Measurements from ENCODE around the genes SPRR1A, SPRR2B, S100A6, S100A4 and UBAP2L.

DNA sequence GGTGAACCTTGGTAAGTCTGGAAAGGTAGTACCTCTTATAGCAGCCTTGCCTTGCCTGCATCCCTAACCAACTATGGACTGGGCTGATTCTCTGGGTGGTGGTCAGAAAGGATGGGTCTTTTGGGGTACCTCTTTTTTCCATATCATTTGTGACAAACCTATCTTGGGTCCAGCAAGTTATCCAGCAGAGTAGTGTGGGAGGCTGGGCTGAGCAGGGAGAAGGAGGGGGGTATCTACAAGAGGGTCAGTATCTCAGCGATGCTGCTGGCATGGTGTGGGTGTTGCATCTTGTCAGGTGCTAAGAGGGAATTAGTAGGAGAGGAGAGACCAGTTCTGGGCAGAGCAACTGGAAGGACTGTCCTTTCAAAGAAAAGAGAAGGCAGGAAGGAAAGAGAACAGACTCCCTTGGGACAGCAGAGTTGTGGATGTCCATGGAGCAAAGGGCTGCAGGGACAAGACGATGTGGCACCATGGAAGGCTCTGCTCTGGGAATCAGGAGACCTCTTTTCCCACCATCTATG lies 292 bp downstream of the SPRR5 start:
- RRBS = no CpG with 5 or more reads among the region's 2 CpGs

DNA sequence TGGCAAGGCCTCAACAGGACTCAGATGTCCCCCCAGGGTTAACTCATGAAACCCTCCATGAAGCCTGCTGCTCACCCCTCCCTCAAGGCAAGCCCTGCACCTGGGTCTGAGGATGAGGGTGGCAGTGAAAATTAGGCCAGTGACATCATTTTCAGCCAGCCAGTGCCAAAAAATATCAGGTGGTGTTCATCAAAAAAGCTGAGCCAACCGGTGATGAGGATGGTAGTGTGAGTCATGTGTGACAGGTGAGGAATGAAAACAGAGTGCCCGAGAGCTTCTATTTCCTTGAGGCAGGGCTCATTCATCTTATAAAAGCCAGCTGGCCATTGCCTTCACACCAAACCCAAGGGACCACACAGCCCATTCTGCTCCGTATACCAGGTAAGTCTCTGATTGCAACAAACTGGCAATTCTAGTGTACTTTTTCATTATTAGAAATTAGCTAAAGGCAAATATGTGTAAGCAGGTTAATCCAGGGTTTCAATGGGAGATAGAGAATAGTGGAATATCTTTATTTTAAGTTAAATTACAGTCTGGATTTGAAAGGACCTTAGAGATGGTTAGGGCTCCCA lies at the start of gene SPRR1A:
Gene SPRR1A, plus strand, starts transcription at position 337 of the 572 bp plus-strand sequence.
- RRBS = no CpG with 5 or more reads among the region's 3 CpGs

GRCh38 chr1:153071379-153071762 lies at the start of gene SPRR2B:
Gene SPRR2B (minus strand): TSS chr1:153071611.
- RRBS = no CpG with 5 or more reads among the region's 2 CpGs

DNA sequence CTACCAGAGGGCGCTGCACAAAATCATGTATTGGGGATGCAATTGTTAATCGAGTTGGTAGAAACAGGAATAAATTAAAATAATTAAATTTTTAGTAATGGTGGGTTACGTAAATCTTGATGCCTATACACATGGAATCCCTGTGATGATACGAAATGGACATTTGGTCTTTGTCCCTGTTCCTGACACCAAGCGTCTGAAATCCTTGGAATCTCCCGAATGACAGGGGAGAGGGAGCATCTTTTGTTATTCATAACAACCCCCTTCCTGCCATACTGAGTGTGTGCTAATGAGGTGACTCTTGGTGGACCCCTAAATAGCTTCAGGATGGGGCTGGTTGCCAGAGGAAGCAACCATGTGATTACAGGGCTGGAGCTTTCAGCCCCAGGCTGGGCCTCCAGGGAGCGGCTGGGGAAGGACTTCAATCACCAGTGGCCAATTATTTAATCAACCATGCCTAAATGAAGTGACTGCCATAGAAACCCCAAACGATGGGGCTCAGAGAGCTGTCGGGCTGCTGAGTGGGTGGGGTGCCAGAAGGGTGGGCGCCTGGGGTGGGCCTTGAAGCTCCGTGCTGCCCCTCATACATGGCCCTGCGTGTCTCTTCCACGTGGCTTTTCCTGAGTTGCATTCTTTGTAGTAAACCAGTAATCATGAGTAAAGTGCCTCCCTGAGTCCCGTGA lies 5.8 kb upstream of the S100A7 start:
- RRBS = no CpG with 5 or more reads among the region's 14 CpGs

DNA sequence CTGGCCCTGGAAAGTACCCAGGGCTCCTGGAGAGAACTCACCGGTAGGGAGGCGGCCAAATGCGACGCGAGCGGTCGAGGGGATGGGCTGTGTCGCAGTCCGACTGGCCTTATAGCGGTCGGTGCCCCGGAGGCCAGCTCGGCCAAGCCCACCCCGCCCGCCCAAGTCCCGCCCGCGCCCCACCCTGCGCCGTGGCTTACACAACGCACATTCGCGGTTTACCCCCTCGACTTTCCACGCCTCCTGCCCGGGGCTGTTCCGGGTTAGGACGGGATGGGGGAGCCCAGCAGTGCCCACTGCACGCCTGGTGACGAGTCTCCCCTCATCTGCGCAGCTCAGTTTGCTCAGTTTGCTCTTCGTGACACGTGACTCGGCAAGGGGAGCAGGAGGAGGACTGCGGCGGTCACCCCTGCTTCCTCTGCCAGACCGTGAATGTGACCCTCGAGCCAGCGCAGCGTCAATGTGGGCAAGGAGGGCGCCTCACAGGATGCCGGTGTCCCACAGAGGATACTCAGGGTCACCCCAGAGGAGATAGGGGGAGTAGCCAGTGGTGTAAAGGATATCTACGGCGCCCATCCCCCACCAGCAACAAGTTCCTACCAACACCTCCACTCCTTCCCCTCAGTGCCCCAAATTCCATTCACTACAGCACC lies at the start of gene S100A6:
Gene S100A6, minus strand, starts transcription at position 84 of the 653 bp plus-strand sequence.
- RRBS = under 1% methylated on average over 15 of the region's 44 CpGs

DNA sequence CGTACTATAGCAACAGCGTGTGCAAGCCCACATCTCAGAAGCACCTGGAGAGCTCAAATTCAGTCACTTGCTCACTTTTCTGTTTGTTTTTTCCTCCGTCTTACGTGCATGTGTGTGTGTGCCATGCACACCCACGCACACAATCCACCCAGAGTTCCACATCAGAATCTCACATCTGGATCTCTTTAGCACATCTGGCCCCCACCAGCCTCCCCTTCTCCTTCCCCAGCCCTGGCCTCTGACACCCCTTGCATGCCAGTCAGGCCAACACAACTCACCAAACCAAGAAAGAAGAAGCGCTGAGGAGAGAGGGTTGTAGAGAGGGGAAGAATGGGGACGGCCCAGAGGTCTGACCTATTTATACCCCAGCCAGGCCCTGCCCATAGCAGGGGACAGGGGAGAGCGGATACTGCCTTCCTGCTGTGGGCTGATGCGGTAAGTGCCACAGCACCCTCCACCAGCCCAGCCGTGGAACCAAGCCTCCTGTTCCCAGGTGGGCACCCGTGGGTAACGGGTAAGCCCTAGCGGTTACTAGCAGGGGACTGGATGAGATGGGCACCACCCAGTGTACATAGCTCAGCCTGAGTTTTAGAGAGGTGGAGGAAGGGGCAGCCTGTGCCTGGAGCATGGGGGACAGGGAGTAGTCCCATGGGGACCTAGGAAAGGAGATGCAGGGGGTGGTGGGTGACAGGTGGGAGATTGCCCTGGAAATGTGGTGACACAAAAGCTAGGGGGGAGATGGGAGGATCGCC lies at the start of gene S100A4:
Gene S100A4, minus strand, starts transcription at position 332 of the 752 bp plus-strand sequence.
- RRBS = no CpG with 5 or more reads among the region's 14 CpGs

DNA sequence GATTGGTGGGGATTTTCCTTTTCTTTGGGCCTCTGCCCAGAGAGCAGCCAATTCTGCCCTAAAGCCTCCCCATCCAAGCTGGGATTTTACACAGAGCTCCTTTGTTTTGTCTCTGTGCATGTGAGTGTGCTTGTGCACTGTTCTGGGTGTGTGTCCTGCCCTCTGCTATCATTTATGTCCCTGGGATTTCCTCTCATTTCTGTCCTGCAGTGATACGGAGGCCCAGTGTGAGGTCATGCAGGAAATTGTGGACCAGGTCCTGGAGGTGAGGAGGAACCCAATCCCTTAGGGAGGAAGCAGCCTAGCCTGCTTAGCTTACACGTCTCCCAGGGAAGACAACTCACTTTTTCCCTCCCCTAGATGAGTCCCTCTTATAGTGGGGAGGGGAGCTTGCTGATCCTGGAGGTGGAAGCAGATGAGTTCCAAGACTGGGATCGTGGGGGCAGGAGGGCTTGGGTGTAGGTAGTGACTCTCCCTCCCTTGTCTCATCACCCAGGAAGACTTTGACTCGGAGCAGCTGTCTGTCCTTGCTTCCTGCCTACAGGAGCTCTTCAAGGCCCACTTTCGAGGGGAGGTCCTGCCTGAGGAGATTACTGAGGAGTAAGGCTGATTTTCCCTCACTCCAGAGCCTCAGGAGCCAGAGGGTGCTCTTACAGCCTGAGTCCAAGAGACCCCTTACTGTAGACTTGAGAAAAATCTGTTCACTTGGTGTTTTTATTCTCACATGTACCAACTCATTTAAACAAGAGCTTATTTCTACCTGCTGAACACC lies 11.4 kb upstream of the SLC27A3 start:
- RRBS = no CpG with 5 or more reads among the region's 5 CpGs

- RRBS = no CpG with 5 or more reads among the region's 16 CpGs
Observed at GRCh38 chr1:153771596-153772286, 3.5 kb upstream of the SLC27A3 start.

DNA sequence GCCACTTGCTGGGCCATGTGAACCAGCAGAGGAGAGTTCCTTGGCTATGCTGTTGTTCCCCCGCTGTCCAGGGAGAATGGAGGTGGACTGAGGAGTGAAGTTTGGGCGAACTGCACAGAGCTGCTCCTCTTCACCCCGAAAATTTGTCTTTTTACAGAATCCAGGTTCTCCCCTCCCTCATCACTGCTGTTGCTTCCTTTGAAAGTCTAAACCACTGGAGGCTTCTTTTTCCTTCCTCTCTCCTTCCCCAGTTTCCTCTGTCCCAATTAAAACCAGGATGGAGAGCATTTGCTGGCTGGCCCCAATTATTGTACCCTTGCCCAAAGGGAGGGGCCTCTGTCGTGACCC lies 711 bp upstream of the SLC27A3 start:
- RRBS = no CpG with 5 or more reads among the region's 4 CpGs

- RRBS = no CpG with 5 or more reads among the region's 3 CpGs
Observed at GRCh38 chr1:153802585-153802913, 27.3 kb downstream of the SLC27A3 start.

DNA sequence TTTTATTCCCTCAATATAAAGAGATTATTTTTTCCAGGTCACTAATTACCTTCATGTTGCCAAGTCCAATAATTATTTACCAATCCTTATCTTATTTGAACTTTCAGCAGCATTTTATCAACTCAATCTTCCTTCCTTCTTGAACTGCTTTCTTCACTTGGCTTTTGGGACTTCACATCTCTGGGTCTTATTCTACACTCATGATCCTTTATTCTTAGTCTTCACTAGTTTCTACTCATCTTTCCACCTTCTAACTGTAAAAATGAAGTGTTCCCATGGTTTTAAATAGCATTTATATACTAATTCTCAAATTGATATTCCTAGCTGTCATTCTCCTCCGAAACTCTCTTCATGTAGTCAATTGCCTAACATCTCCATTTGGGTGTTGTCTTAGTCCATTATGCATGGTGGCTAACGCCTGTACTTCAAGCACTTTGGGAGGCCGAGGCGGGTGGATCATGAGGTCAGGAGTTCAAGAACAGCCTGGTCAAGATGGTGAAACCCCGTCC lies 73.1 kb downstream of the SLC27A3 start:
- RRBS = no CpG with 5 or more reads among the region's 5 CpGs

DNA sequence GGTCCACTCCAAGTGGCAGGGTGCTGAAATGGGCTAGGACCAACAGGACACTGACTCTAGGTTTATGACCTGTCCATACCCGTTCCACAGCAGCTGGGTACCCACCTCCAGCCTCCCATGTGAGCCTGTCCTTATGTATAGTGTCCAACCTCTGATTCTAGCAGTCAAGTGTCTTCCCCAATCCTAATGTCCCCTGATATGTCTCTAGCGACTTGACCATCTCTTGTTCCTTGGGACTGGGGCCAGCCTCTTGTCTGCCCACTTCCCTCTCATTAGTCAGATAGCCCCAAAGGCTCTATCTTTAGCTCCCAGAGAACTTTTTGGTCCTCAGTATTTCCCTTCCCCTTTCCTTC lies 1.2 kb upstream of the CRTC2 start:
- RRBS = no CpG with 5 or more reads among the region's 2 CpGs

DNA sequence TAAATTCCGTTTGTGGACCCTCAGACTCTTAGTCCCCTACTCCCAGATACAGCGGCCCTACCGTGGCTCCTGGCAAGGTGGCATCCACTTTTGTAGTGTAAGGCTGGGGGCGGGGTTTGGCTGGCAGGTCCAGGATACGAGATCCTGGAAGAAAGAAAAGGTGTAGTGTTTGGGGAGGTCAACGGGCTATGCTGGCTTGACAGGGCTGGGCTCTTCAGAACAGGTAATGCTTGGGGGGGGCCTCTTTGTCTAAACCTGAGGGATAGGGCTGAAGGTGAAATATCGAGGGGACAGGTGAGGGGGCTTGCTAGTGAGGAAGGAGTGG lies 348 bp downstream of the CREB3L4 start:
- RRBS = no CpG with 5 or more reads among the region's 7 CpGs

GRCh38 chr1:153972065-153973181 lies 4.7 kb downstream of the CREB3L4 start:
- RRBS = no CpG with 5 or more reads among the region's 11 CpGs

DNA sequence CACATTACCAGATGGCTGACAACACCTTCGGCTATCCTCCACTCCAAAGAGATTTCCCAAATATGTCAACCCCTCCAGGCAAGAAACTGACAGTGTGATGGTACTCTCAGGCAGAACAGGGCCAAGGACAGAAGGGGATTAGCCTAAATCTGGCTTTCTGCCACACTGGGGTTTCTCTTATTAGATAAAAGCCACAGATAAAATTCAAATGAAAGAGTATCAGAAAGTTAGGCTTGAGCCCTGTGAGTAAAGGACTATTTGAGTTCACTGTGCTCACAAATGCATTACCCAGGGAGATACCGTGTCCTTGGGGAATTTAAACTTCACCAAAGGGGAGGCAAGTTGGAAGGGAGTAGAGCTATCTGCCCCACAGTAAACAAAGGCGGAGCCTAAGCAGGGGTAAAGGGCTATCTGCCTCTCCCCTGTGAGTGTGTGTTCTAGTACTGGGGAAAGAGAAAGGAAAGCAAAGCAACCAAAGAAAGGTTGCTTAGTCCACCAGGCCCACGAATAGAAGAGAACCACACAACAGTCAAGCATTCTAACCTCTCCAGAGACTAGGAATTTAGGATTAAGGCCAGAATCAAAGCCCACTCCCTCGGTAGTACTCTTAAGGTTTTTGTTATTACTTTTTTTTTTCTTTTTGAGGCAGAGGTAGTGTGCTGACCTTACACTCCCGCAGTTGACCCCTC lies 12.8 kb downstream of the TPM3 start:
- RRBS = no CpG with 5 or more reads among the region's 6 CpGs

- RRBS = no CpG with 5 or more reads among the region's 3 CpGs
Observed at GRCh38 chr1:154180000-154180702, 11.7 kb downstream of the TPM3 start.

GRCh38 chr1:154220850-154221014 lies at the start of gene UBAP2L:
Gene UBAP2L (plus strand): TSS chr1:154220955.
- RRBS = 4% methylated on average over 1 of the region's 18 CpGs

GRCh38 chr1:154234421-154235023 lies 13.8 kb downstream of the UBAP2L start:
- RRBS = no CpG with 5 or more reads among the region's 12 CpGs

DNA sequence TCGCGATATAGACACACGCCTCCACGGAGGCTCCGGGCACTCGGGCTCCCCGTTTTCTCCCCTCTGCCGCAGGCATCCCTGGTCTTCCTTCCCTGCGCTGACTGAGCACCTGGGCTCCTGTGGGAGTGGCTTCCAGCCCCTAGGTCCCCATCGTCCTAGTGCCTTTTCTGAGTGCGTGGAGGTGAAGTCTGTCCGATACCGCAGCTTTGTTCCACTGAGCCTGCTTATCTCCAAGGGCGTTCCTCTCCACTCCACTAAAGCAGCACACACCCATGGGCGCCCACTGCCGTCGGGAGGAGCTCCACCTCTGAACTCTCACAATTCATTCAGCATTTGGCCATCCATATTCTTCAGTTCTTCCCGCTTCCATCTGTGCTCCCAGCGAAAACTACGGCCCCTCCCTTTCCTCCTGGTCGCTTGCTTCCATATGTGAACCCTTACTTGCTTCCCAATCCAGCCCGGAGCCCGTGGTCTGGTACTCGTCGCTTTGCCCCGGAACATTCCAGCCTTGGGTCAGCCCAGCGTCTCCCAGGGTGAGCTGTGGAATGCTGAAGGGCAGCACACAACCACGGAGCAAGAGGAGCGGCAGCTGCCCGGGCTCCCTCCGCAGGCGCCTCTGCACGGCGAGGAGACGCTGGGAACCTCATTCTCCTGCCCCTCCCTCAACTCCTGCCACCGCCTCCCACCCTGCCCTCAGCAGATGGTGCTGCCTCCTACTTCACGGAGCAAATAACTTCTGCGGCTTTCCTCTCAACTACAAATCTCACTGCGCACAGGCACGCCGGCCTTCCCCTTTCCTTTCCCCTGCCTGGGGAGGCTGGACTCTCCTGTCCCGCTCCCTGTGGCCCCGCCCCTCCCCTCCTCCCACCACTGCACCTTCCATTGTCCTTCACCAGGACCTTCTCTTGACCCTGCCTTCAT lies 27.5 kb downstream of the ATP8B2 start:
- RRBS = 52% methylated on average over 5 of the region's 43 CpGs

DNA sequence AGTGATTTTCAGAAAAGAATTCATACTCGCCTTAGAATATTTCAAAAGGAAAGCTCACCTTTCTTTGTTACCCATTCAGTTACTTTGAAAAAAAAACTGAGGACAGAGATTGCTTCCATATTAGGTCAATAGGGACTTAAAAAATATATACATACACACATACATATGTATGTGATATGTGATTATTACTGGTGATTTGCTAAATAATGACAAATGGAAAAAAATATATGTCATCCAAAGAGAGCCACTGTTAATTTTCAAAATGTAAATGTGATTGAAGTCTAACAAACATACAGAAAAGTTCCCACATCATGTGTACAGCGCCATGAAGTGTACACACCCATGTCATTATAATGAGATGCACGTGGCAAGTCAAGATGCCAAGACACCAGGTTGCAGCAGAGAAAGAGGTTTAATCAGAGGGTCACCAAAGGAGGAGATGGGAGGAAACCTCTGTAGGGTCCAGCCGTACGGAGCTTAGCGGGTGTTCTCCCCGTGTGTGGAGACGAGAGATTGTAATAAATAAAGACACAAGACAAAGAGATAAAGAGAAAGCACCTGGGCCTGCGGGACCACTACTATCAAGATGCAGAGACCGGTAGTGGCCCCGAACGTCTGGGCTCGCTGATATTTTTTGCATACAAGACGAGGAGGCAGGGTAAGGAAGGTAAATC lies 41.5 kb upstream of the TDRD10 start:
- RRBS = no CpG with 5 or more reads among the region's 14 CpGs

All from HTR-8/SVneo (cell line).